ENCODE measurements around the gene CSTF2T.

GRCh38 chr10:50393134-50394264, 142.2 kb upstream of the ASAH2 start:
- PRO-cap, result no peak
CAGE:
- cytosol, long polyA minus RNA, result no peak
- cytosol, long polyA plus RNA, result no peak
- long polyA plus RNA, result no peak
- nucleus, long polyA minus RNA, result no peak
- nucleus, long polyA plus RNA, result no peak

DNA sequence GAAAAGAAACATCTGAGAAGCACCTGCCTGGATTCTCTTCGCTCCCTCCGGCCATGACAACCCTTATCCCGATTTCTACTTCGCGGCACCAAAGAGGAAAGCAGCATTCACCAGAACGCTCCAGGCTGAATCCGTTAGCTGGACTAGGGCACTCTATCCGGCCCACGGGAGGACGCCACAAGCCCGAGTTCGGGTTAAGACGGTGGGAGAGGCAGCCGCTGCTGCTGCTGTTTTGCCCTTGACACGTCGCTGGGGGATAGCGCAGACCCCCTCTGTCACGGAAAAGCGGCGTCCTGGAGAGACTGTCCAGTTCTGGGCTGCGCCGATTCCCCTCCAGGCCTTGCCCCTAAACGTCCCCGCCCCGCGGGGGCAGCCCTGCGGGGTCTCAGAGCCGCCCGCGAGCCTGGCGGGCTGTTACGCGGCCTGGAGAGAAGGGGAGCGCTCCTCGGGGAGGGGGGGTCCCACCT, 1.0 kb downstream of the SGMS1 start:
- PRO-cap, result unidirectional peak, plus-strand start at position 180 of the sequence
CAGE:
- cytosol, long polyA minus RNA, result no peak
- cytosol, long polyA plus RNA, result no peak
- long polyA plus RNA, result start-site peak on the minus strand centred at position 311 of the sequence, 75 bp wide, 9 and 13 reads in 2 replicates
- nucleus, long polyA minus RNA, result no peak
- nucleus, long polyA plus RNA, result no peak

GRCh38 chr10:50819874-50820239, 65.6 kb downstream of the A1CF start:
- PRO-cap, result no peak
CAGE:
- cytosol, long polyA minus RNA, result no peak
- cytosol, long polyA plus RNA, result no peak
- long polyA plus RNA, result no peak
- nucleus, long polyA minus RNA, result no peak
- nucleus, long polyA plus RNA, result no peak

DNA sequence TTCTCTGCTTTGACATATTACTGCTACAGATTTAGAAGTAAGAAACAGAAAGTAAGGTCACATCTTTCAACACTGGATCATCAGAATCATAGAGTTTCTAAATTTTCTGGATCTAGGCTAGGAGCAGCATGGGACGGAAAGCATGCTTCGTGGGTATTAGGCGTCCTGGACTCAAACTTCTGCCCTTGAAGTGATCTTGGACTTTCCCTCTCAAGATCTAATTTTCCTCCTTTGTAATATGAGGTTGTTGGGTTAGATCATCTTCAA, 85.4 kb upstream of the PRKG1 start:
- PRO-cap, result no peak
CAGE:
- cytosol, long polyA minus RNA, result no peak
- cytosol, long polyA plus RNA, result no peak
- long polyA plus RNA, result no peak
- nucleus, long polyA minus RNA, result no peak
- nucleus, long polyA plus RNA, result no peak

DNA sequence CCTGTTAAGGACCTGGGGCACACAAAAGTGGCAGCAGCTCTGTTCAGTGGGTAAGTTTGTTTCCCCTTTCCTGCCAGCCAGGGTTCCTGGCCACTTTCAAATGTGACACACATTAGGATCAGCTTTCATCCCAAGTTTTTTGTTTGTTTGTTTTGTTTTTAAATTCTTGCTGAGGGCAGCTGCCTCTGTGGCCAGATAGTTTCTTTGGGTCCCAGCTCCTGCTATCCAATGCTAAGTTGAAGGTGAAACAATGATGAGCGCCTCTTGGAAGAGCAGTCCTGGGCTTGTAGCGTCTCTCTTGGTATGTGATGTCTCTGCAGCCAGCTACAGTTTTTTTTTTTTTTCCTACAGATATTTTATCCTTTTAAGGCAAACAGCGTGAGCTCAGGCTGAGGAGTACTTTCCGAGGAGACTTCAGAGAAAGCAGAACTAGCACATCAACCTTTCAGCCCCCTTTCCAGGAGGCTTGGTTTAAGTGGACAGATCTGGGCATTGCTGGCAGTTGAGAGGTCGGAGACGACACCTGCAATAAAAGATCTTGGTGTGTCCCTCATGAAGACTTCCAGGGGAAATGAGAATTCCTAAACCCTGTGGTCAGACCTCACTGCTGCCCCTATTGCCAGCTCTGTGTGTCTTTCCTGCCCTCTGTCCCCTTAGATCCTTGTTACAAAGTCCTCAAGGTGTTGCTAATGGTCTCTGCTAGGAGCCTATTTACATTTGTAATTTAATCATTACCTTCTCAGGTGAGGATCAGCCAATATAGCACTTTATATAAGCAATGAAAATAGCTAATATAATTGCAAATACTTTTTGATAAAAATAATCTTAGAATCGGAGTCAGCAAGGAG, 9.1 kb downstream of the PRKG1 start:
- PRO-cap, result no peak
CAGE:
- cytosol, long polyA minus RNA, result no peak
- cytosol, long polyA plus RNA, result no peak
- long polyA plus RNA, result no peak
- nucleus, long polyA minus RNA, result no peak
- nucleus, long polyA plus RNA, result no peak

DNA sequence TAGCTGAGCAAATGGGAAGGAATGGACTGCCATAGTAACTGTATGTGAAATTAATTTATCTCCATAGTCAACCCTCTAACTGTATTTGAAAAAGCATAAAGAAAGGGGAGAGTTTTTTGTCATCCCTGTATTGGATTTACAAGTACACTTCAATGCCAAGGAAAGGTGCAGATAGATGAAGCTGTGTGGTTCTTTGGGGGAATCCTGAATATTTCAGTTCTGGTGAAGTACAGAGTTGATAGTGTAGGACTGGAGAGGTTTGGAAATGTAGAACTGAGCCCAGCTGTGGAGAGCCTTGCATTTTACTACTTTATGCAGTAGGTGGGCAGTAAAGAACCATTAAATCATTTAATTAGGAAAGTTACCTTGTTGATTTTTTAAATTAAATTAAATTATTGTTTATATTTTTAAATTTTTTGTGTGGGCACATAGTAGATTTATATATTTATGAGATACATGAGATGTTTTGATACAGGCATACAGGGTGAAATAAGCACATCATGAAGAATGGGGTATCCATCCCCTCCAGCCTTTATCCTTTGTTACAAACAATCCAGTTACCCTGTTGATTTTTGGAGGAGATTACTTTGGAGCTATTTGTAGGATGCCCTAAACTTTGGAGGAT, 36.7 kb downstream of the PRKG1 start:
- PRO-cap, result no peak
CAGE:
- cytosol, long polyA minus RNA, result no peak
- cytosol, long polyA plus RNA, result no peak
- long polyA plus RNA, result no peak
- nucleus, long polyA minus RNA, result no peak
- nucleus, long polyA plus RNA, result no peak

GRCh38 chr10:51265501-51266059, 191.3 kb downstream of the PRKG1 start:
- PRO-cap, result no peak
CAGE:
- cytosol, long polyA minus RNA, result no peak
- cytosol, long polyA plus RNA, result no peak
- long polyA plus RNA, result no peak
- nucleus, long polyA minus RNA, result no peak
- nucleus, long polyA plus RNA, result no peak

DNA sequence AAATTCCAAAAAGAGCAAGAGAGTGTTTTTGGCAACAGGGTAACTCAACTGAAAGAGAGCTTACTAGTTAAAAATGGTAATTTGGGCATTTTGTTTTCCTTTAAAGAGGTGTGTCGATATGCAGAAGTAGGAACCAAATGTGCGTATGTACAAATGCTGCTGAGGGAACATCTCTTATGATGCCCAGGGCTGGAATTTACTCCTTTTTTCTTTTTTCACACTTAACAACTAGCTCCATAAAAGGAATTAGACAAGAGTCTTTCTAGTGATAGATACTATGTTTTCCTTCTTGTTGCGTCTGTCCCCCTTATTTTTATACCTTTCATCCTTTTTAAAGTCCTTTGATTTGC, 293.0 kb downstream of the PRKG1 start:
- PRO-cap, result no peak
CAGE:
- cytosol, long polyA minus RNA, result no peak
- cytosol, long polyA plus RNA, result no peak
- long polyA plus RNA, result no peak
- nucleus, long polyA minus RNA, result no peak
- nucleus, long polyA plus RNA, result no peak

- PRO-cap, result no peak
CAGE:
- cytosol, long polyA minus RNA, result no peak
- cytosol, long polyA plus RNA, result no peak
- long polyA plus RNA, result no peak
- nucleus, long polyA minus RNA, result no peak
- nucleus, long polyA plus RNA, result no peak
These were observed 221.8 kb downstream of the CSTF2T start for GRCh38 chr10:51477463-51478221.

DNA sequence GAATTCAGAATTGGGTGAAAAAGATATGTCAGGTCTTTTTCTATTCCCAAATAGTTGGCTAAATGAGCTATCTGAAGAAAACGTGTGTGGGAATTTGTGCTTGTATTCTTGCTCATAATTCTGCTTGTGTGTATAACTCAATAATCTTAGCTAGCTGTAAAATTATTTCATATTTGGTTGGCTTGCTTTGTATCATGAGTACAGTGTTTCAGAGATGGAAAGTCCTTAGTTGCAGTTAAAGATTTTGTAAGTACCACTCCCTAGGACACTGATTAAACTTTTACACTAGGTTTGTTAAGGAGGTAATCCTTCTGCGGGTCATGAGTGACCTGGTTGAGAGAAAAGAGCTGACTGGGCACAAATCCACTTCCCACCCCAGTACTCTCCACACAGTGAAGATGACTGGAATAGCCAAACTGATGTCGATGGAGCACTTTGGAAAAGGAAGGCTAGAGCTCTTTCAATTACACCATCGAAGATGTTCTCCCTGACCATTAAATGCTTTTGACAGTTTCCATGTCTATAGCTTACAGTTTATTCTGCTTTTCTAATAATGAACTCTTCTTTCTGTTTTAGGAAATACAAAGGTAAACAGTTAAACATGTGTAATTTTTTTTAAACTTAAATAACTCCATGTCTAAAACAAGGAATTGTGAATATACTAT, 191.9 kb downstream of the CSTF2T start:
- PRO-cap, result no peak
CAGE:
- cytosol, long polyA minus RNA, result no peak
- cytosol, long polyA plus RNA, result no peak
- long polyA plus RNA, result no peak
- nucleus, long polyA minus RNA, result no peak
- nucleus, long polyA plus RNA, result no peak

GRCh38 chr10:51697257-51697864, 2.0 kb downstream of the CSTF2T start:
- PRO-cap, result no peak
CAGE:
- cytosol, long polyA minus RNA, result start-site peak on the minus strand at chr10:51697505-51697624, 12 reads
- cytosol, long polyA plus RNA, result start-site peak on the minus strand at chr10:51697504-51697592, 200 and 188 reads in 2 replicates
- long polyA plus RNA, result no peak
- nucleus, long polyA minus RNA, result no peak
- nucleus, long polyA plus RNA, result start-site peak on the minus strand at chr10:51697422-51697620, 65 and 97 reads in 2 replicates

DNA sequence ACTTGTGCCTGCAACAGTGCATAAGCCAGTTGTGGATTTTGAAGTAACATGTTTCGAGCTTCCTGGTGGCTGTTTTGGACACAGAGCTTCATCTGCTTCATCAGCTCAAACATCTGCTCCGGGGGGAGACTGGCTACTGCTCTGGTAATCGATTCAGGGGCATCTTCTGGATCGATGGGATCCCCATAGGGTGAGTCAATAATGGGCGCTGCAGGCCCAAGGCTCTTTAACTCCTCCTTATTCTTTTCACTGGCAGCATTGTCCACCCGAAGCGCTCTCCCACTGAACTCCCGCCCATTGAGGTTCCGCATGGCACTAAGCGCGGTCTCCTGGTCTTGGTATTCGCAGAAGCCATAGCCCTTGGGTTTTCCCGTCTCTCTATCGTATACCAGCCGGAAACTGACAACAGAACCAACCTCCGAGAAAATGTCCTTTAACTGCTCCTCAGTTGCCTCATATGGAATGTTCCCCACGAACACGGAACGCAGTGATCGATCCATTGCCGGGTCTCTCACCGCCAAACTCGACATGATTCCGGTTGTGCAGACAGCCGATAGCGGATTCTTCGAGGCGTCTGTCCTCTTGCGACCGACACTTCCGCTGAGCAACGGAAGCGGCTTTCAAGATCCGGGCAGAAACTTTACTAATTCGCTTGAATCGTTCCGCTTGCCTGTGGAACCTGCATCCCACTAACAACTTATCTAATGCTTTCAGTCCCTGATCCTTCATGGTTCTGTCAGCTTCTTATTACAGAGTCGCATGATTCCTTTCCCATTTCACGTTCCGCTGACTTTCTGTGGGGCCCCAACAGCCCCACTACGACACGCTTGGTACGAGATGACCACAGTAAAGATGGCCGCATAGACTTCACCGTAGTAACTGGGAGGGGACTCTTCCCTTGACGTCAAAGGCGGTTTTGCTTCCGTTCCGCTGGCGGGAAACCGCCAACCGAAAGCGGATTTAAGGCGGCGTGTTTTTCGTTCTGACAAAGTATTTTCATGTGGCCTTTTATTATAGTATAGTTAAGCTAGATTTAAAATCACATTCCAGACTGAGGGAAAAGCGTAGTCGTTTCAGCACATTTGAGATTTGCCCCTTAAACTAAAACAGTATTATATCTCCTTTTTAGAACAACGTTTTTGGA, at the start of gene CSTF2T:
Gene CSTF2T, minus strand, starts transcription at position 576 of the 1,144 bp plus-strand sequence.
- PRO-cap, result bidirectional peak, plus-strand start at position 297 of the sequence, minus-strand start at position 321 of the sequence; bidirectional peak, plus-strand start at position 957 of the sequence, minus-strand start at position 576 of the sequence
CAGE:
- cytosol, long polyA minus RNA, result start-site peak on the minus strand centred at position 581 of the sequence, 12 bp wide, 40 reads
- cytosol, long polyA plus RNA, result start-site peak on the minus strand centred at position 553 of the sequence, 75 bp wide, 152 and 218 reads in 2 replicates
- long polyA plus RNA, result start-site peak on the minus strand centred at position 568 of the sequence, 46 bp wide, 641 and 541 reads in 2 replicates
- nucleus, long polyA minus RNA, result start-site peak on the minus strand centred at position 557 of the sequence, 27 bp wide, 140 reads
- nucleus, long polyA plus RNA, result start-site peak on the minus strand centred at position 562 of the sequence, 21 bp wide, 49 and 50 reads in 2 replicates

- PRO-cap, result bidirectional peak, plus-strand start at chr10:52217024, minus-strand start at chr10:52216970
CAGE:
- cytosol, long polyA minus RNA, result no peak
- cytosol, long polyA plus RNA, result no peak
- long polyA plus RNA, result no peak
- nucleus, long polyA minus RNA, result no peak
- nucleus, long polyA plus RNA, result no peak
These were observed 97.2 kb upstream of the DKK1 start for GRCh38 chr10:52216845-52217256.

- PRO-cap, result no peak
CAGE:
- cytosol, long polyA minus RNA, result no peak
- cytosol, long polyA plus RNA, result no peak
- long polyA plus RNA, result no peak
- nucleus, long polyA minus RNA, result no peak
- nucleus, long polyA plus RNA, result no peak
These were observed 180.8 kb upstream of the MBL2 start for GRCh38 chr10:52953392-52953712.

GRCh38 chr10:53029895-53030811, 257.6 kb upstream of the MBL2 start:
- PRO-cap, result unidirectional peak, minus-strand start at chr10:53030577
CAGE:
- cytosol, long polyA minus RNA, result no peak
- cytosol, long polyA plus RNA, result no peak
- long polyA plus RNA, result no peak
- nucleus, long polyA minus RNA, result no peak
- nucleus, long polyA plus RNA, result no peak

DNA sequence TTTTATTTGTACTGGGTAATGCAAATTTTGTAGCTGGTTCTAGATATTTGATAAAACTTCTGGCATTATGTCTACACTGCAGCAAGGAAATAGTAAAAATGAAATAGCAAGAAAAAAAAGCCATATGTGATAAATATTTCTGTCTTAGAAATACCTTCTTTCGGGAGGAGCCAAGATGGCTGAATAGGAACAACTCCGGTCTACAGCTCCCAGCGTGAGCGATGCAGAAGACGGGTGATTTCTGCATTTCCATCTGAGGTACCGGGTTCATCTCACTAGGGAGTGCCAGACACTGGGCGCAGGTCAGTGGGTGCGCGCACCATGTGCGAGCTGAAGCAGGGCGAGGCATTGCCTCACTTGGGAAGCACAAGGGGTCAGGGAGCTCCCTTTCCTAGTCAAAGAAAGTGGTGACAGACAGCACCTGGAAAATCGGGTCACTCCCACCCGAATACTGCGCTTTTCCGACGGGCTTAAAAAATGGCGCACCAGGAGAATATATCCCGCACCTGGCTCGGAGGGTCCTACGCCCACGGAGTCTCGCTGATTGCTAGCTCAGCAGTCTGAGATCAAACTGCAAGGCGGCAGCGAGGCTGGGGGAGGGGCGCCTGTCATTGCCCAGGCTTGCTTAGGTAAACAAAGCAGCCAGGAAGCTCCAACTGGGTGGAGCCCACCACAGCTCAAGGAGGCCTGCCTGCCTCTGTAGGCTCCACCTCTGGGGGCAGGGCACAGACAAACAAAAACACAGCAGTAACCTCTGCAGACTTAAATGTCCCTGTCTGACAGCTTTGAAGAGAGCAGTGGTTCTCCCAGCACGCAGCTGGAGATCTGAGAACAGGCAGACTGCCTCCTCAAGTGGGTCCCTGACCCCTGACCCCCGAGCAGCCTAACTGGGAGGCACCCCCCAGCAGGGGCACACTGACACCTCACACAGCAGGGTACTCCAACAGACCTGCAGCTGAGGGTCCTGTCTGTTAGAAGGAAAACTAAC, 461.3 kb downstream of the ZWINT start:
- PRO-cap, result no peak
CAGE:
- cytosol, long polyA minus RNA, result no peak
- cytosol, long polyA plus RNA, result no peak
- long polyA plus RNA, result no peak
- nucleus, long polyA minus RNA, result no peak
- nucleus, long polyA plus RNA, result no peak

GRCh38 chr10:57014808-57015026, 653.7 kb upstream of the ZWINT start:
- PRO-cap, result no peak
CAGE:
- cytosol, long polyA minus RNA, result no peak
- cytosol, long polyA plus RNA, result no peak
- long polyA plus RNA, result no peak
- nucleus, long polyA minus RNA, result no peak
- nucleus, long polyA plus RNA, result no peak

DNA sequence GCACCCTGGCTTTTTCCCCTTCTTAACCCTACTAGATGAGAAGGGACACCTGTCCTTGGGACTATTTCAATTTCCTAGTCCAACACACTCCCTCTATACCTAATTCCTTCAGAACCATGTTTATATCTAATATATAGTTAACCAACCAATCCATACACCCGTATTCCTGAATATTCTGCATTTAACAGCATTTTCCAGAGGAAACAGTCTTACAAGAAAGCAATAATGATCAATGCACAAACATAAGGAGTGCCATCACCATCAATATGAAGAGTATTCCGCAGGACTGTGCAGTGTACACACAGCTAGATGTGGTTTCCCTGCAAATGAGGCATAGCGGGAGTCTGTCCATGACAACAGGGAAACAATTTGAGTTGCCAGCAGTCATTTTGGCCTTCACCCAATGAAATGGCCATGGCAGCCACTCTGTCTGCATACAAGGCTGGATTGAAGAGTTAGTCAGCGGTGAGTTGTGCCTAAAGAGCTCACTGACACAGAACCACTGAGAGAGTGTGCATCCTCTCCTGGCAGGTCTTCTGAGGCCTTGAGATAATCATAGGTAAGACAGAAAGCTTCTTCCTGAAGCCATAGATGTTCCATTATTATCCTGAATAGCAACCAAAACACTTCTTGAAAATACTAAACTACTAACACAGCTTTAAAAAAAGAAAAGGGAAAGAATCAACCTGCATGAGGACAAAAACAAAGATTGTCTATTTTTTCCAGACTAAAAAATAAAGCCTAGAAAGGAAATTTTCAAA, 303.4 kb downstream of the IPMK start:
- PRO-cap, result no peak
CAGE:
- cytosol, long polyA minus RNA, result no peak
- cytosol, long polyA plus RNA, result no peak
- long polyA plus RNA, result no peak
- nucleus, long polyA minus RNA, result no peak
- nucleus, long polyA plus RNA, result no peak

DNA sequence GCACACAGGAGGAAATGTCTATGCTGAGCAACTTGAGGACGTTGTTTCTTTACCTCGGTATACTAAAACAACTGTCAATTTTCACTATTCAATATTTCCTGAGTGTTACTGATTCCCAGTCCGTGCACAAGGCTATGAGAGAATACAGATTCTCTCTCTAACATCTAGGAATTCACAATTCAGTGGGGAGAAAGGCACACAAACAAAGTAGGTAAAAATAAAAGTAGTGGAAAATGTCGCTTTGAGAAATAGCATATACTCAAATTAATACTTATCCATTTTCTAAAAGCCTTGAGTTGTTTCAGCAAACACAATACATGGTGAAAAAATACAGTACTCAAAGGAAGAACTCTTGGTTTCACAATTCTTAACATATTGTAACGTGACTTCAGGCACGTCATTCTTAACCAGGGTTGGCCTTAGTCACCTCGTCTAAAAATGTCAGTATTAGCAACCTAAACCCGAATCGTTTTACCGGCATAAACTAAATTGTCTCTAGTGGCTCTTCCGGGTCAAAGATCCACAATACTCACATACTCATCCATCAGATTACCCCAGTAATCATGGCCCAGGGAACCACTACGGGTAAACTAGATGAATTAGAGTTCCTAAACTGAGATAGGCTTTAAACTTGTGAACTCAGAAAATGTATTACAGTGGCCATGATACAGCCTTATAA, 1.5 kb downstream of the IPMK start:
- PRO-cap, result no peak
CAGE:
- cytosol, long polyA minus RNA, result no peak
- cytosol, long polyA plus RNA, result no peak
- long polyA plus RNA, result no peak
- nucleus, long polyA minus RNA, result no peak
- nucleus, long polyA plus RNA, result no peak

GRCh38 chr10:58448050-58448362, 62.8 kb downstream of the TFAM start:
- PRO-cap, result no peak
CAGE:
- cytosol, long polyA minus RNA, result no peak
- cytosol, long polyA plus RNA, result no peak
- long polyA plus RNA, result no peak
- nucleus, long polyA minus RNA, result no peak
- nucleus, long polyA plus RNA, result no peak

Data from endothelial cell of umbilical vein (primary cell).